Camera-type eye (tissue), 1 donor: Measurements from ENCODE around the genes AGAP6, PCDH15 and TFAM.

DNA sequence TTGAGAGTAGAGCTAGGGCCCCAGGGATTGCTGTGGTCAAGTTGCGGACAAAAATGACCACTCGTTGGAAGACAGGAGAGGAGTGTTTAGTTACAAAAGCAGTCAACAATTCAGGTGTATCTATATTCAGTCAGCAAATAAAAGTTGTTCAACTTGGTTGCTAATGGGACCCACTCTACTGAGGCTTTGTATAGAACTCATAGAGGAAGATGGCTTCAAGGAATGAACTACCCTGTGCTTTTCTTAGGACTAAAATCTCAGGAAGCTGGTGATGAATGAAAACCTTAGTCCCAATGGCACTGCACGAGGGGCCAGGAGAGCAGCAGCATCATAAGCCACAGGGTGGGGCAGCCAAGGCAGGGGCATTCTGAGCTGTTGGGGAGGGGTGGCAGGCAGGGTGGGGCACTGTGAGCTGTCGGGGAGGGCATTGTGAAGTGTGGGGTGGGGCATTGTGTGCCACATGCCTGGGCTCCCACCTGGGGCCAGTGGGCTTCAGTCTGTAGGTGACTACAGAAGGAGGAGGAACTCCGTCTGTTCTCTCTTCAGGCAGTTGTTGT lies at the start of gene AGAP6:
Gene AGAP6, plus strand, starts transcription at position 533 of the 557 bp plus-strand sequence.
- RAMPAGE, long total RNA: no peak

GRCh38 chr10:50396845-50397557 lies 145.7 kb upstream of the ASAH2 start:
- RAMPAGE, long total RNA: no peak

- RAMPAGE, long total RNA: no peak
Measured at GRCh38 chr10:50563919-50564419, 59.8 kb downstream of the SGMS1 start.

DNA sequence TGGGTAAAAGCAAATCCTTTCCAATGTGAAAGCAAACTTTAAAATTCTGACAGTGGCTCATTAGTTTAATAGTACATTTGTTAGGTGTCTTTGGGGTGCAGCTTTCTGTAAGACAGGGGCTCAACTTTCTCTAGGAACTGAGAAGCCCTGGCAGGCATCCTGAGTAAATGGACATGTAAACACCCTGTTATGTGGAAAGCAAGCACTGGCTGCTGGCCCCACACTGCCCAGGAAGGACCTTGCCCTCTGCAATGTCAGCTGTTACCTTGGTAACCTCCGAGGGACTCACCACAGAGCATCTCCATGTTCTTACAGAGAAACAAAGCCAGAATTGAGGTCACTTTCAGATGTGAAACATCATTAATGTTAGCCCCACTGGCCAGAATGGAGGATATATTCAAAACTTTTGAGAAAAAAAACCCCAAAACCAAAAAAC lies 68.7 kb downstream of the ASAH2B start:
- RAMPAGE, long total RNA: no peak

- RAMPAGE, long total RNA: no peak
Measured at GRCh38 chr10:50832227-50832671, 53.2 kb downstream of the A1CF start.

- RAMPAGE, long total RNA: no peak
Measured at GRCh38 chr10:51190051-51190576, 115.8 kb downstream of the PRKG1 start.

GRCh38 chr10:51209974-51210620 lies 135.8 kb downstream of the PRKG1 start:
- RAMPAGE, long total RNA: no peak

- RAMPAGE, long total RNA: no peak
Measured at GRCh38 chr10:51242464-51243342, 168.4 kb downstream of the PRKG1 start.

GRCh38 chr10:51265501-51266059 lies 191.3 kb downstream of the PRKG1 start:
- RAMPAGE, long total RNA: no peak

DNA sequence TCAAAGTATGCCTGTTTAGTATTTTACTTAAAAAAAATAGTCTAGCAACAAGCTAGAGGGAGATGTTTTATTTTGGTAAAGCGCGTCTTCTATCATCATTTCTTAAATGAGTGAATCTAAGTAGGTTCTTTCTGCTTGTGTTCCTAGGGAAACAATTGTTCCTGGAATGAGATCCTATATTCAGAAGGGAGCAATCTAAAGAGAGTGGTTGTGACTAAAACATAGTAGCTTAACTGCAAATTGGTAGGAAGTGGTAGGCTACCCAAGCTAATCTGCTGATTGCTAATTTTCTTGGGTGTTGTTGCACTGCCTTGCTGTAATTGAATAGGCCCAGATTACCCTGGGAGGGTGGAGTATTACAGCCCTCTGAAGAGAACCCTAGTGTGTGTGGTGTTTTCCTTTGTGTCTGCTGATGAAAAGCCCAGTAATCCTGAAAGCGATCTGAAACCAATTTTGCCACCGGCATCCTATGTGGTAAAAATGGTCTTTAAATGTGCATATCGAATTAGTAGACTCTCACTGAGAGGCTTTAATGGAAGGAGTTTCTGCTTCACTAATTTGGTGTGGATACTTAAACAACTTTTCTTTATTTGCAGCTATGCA lies 92.7 kb downstream of the CSTF2T start:
- RAMPAGE, long total RNA: no peak

DNA sequence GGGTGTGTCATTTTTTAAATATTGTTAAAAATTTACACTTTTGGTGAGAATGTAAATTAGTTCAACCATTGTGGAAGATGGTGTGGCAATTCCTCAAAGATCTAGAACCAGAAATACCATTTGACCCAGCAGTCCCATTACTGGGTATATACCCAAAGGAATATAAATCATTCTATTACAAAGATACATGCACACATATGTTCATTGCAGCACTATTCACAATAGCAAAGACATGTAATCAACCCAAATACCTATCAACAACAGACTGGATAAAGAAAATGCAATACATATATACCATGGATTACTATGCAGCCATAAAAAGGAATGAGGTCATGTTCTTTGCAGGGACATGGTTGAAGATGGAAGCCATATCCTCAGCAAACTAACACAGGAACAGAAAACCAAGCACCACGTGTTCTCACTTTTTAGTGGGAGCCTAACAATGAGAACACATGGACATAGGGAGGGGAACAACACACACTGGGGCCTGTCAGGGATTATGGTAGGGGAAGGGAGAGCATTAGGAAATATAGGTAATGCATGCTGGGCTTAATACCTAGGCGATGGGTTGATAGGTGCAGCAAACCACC lies 90.0 kb downstream of the CSTF2T start:
- RAMPAGE, long total RNA: no peak

DNA sequence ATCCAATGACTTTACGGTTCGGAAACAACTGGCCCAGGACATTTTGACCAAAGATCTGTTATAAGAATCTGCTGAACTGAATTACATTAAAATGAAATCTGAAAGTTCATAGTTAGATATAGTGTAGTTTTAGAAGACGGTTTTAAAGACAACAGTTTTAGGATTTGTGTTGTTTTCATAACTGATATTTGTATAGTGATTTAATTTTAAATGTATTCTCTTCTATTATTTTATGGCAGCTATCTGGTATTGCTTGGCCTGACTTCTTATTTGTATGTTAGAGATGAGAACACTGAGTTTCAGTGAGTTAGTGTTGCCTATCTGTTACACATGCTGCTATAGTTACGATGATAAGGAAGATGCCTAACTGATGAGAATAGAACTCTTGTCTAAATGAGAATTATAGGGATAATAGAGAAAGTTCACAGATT lies 195.2 kb upstream of the CSTF2T start:
- RAMPAGE, long total RNA: no peak

DNA sequence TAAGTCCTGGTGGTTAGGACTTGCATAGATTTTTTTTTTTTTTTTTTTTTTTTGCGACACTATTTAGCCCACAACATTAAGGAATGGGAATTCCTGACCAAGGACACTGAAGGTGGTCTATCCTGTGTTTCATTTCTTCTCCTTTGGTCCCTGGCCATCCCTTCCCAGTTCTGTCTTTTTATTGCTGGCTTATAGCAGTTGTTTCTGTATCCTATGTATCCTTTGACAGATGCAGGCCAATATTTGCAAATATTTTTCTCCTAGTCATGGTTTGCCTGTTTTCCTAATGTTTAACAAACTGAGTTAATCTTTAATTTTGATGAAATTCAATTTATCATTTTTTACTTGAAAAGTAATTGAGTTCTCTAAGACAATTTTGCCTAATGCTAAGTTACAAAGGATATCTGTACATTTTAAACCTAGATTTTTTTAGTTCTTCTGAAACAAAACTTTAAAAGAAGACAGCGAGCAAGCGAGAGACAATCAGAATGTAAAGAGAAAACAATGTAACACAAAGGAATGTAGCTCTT lies 9.4 kb downstream of the MBL2 start:
- RAMPAGE, long total RNA: no peak

DNA sequence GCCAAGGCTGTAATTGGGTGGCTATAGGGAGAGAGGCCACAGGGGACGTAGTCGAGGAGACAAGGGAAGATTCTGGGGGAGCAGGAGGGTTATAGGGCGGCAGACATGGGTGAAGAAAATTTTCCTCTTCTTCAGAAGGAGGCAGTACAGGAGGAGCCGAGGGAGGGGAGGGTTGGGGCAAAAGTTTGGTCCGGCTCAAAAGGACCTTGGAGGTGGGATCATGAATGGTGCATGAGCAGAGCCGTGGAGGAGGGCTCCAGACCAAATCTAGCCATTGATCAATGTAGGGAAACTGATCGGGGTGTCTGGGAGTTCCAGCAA lies 180.8 kb upstream of the MBL2 start:
- RAMPAGE, long total RNA: no peak

- RAMPAGE, long total RNA: no peak
Measured at GRCh38 chr10:54801058-54801434, at the start of gene PCDH15. TSS of gene PCDH15 (minus strand) at chr10:54801231.

GRCh38 chr10:58384833-58385817 lies at the start of gene TFAM:
TSS of gene TFAM (plus strand) at chr10:58385410.
- RAMPAGE, long total RNA: no peak

GRCh38 chr10:58448050-58448362 lies 62.8 kb downstream of the TFAM start:
- RAMPAGE, long total RNA: no peak

GRCh38 chr10:59283186-59283811 lies 79.0 kb downstream of the FAM13C start:
- RAMPAGE, long total RNA: no peak

DNA sequence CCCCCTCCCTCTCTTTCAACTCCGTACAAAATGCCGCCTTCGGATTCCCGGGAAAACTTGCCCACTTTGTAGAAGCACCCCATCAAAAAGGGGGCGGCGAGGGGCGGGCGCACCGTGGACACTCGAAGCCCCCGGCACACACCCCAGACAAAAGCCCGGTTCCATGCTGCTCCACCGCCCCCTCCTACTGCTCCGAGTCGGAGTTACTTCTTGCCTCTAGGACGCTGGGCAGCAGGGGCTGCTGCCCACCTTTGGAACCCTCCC lies 523 bp downstream of the SLC16A9 start:
- RAMPAGE, long total RNA: no peak

DNA sequence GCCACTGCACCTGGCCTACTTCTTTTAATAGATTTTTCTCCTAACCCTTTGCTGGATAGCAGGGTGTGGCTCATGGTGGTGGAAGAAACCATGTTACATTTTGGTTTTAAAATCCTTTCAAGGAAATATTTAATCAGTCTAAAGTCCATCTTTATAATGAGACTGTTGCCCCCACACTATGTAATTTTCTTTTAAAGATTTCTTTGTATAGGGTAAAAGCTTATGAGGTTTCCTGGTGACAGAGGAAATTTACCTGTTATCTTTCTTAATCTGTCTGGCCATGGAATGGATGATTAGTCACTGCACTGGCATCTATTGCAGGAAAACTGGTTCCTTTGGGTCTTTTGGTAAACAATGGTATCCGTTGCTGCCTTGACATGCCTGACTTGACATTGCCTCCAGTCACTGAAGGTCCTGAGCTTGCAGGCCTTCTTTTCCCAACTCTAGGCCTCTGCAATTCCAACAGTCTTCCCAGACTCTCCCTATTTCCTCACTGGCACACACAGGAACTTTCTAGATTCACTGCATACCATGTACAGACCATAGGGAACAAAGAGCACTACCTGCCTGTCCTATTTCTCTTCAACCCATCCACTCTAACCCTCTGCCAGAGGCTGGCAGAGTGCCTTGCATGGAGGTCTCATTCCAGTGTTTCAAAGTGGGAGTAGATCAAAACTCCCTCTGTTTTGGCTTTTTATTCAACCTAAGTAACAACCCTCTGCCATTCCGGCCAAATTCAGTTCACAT lies 59.1 kb upstream of the CCDC6 start:
- RAMPAGE, long total RNA: no peak